Pericardium fibroblast (primary cell): ENCODE results near the genes FAM177A1 and PRORP.

GRCh38 chr14:32710443-32710844 is 228.2 kb upstream of the NPAS3 start:
- RAMPAGE, long total RNA = no peak

- RAMPAGE, long total RNA = no peak
These were observed 742 bp downstream of the NPAS3 start for GRCh38 chr14:32939140-32940102.

DNA sequence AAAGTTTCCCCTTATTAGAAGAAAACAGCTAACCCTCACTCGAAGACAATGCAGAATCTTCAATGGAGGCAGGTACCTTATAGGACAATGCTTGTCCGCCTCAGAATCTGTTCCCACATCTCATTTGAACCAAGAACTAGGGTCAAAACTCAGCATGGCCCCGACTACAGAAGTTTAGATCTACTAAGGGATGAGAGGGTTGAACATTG is 70.1 kb downstream of the EGLN3 start:
- RAMPAGE, long total RNA = no peak

GRCh38 chr14:33951320-33951547 is 360 bp upstream of the EGLN3 start:
- RAMPAGE, long total RNA = no peak

GRCh38 chr14:34191561-34192034 is 240.7 kb upstream of the EGLN3 start:
- RAMPAGE, long total RNA = no peak

DNA sequence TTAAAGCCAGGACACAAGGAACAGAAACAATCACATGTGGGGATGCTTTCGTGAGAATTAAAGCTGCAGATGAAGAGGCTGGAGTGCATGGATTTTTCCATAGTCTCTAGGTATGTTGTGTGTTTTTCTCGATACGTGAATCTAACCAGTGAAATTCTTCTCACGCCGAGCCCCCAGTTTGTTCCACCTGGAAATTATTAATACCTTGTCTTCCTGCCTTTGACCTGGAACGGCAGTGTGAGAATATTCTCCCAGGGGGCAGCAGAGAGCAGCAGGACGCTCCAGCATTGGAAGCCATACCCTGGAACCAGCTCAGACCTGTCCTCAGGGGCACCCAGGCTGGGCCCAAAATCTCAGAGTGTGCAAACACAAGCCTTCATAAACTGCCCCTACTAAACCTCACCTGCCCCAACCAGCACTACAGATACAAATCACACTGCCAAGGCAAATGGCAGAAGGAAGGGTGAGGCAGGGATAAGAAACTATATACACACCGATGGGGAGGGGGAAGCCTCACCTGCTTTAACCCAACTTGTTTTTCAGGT is 130.4 kb downstream of the SPTSSA start:
- RAMPAGE, long total RNA = no peak

- RAMPAGE, long total RNA = no peak
These were observed 129.8 kb downstream of the SPTSSA start for GRCh38 chr14:34332203-34332598.

GRCh38 chr14:34364266-34364532 is 97.8 kb downstream of the SPTSSA start:
- RAMPAGE, long total RNA = no peak

- RAMPAGE, long total RNA = no peak
These were observed 36.1 kb upstream of the SNX6 start for GRCh38 chr14:34665931-34666521.

DNA sequence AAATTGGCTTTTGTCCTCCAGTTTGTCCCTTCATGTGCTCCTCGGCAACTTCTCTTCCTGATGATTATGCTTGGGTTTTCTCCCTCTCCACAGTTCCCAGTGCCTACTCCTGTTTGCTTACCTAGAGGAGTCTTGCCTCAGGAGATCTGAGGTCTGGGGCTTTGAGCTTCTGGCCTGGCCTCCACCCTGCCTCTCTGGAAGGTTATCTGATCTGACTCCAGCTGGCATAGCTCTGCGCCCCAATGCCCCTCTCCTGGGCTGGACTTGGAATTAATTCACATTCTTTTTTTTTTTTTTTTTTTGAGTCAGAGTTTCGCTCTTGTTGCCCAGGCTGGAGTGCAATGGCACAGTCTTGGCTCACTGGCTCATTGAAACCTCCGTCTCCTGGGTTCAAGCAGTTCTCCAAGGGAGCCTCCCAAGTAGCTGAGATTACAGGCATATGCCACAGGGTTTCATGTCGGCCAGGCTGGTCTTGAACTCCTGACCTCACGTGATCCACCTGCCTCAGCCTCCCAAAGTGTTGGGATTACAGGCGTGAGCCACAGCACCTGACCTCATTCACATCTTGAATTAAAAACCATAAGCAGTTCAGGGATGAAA is 33.5 kb downstream of the CFL2 start:
- RAMPAGE, long total RNA = no peak

GRCh38 chr14:34873148-34874258 is 1.7 kb downstream of the BAZ1A start:
- RAMPAGE, long total RNA = no peak

DNA sequence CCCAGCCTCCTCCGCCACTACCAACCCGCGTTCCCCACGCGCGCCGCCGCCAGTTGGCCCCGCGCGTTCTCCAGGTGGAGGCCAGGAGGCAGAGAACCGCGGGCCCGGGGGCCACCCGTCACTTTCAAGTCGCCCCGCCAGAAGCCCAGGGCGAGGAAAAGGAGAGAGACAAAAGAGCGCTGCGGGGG is 1.0 kb downstream of the BAZ1A start:
- RAMPAGE, long total RNA = no peak

GRCh38 chr14:35028950-35029750 is 16.9 kb upstream of the FAM177A1 start:
- RAMPAGE, long total RNA = no peak

GRCh38 chr14:35045983-35046827 is at the start of gene FAM177A1:
FAM177A1 (plus strand) TSS chr14:35046272.
- RAMPAGE, long total RNA = start-site peak on the minus strand at chr14:35046080-35046153, 12 and 9 reads in 2 replicates; start-site peak on the plus strand at chr14:35046316-35046506, 5,720 and 6,743 reads in 2 replicates

DNA sequence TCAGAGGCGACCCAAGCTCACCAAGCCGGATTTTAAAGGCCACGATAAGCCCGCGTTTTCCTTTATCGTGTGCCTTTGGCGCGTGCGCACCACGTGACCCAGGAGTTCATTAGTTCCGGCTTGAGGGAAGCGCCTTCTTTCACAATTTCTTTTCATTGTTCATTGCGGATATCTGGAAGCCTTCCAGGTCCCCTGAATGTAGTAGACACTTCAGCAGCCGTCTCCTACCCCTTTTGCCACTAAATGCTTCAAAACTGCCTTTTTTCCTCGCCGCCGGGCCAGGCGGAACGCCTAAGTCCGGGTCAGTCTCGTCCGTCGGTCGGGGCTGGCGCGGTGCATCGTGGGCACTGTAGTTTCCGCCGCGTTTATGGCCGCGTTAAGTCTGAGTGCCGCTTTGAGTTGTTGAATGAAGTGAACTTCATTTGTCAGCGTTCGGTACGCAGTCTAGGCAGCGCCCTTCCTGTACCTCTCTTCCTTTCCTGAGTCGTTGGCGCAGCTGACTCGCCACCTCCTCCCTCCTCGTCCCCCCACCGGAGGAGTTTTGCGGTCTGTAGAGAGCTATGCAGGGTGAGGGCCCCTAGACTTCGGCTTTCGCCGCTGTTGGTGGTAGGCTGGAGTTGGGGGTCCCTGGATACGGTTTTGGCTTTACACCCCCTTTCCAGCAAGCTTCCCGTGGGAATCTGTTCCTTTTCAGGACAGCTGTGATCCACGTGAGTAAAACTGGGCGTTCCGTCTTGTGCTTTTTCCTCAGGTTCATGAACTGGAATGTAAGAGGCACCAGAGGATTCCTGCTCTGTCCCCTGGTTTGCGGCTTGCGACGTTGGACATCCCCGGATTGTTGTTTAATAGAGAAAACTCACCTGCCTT is at the start of gene PRORP:
TSS of gene PRORP (plus strand) at position 352 of the 867 bp plus-strand sequence.
- RAMPAGE, long total RNA = start-site peak on the minus strand centred at position 286 of the sequence, 113 bp wide, 59 and 55 reads in 2 replicates; start-site peak on the plus strand centred at position 441 of the sequence, 207 bp wide, 314 and 177 reads in 2 replicates

GRCh38 chr14:35331637-35332047 is 39.5 kb downstream of the PSMA6 start:
- RAMPAGE, long total RNA = no peak

GRCh38 chr14:35353719-35354365 is 50.7 kb downstream of the NFKBIA start:
- RAMPAGE, long total RNA = no peak

- RAMPAGE, long total RNA = no peak
These were observed 3.8 kb downstream of the NFKBIA start for GRCh38 chr14:35400815-35401156.

DNA sequence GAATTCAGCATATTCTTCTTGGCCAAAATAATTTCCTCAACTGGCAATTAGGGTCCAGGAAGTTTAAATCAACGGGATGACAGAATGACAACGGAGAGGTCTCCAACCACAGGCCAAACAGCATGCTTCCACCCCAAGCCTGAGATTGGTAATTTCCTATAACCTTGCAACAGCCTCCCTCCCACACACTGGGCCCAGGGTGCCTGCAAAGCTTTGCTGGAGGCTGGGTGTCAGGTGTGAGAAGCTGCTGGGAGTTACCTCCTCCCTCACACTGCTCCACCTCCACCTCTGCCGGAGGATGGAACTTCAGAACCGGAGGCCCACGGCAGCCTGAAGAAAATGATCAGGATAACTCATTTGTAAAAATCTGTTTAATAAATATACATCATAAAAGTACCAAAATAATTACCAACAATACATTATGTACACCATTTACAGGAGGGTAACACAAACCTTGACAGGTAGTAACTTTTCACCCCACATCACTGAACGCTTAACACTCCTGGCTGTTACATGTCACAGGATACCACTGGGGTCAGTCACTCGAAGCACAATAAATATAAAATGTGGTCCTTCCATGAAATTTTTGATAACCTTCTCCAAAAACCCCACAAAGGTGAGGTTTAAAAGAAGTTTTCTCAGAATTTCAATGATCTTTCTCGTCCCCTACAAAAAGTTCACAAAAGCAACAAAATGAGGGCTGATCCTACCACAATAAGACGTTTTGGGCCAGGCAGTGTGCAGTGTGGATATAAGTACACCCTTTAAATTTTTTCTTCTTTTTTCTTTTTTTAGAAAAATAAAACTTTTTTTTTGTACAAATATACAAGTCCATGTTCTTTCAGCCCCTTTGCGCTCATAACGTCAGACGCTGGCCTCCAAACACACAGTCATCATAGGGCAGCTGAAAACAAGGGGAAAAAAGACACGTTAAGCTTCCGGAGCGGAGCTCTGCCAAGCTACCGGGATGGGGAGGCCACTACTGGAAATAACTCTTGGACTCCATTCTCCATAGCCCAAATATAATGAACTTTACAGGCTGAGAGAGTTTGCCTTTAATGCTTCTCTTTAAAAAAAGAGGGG is 3.1 kb downstream of the NFKBIA start:
- RAMPAGE, long total RNA = no peak

- RAMPAGE, long total RNA = no peak
These were observed 2.4 kb upstream of the NFKBIA start for GRCh38 chr14:35406828-35407436.